Neutrophil (primary cell): ENCODE measurements around a stretch of chr16.

DNA sequence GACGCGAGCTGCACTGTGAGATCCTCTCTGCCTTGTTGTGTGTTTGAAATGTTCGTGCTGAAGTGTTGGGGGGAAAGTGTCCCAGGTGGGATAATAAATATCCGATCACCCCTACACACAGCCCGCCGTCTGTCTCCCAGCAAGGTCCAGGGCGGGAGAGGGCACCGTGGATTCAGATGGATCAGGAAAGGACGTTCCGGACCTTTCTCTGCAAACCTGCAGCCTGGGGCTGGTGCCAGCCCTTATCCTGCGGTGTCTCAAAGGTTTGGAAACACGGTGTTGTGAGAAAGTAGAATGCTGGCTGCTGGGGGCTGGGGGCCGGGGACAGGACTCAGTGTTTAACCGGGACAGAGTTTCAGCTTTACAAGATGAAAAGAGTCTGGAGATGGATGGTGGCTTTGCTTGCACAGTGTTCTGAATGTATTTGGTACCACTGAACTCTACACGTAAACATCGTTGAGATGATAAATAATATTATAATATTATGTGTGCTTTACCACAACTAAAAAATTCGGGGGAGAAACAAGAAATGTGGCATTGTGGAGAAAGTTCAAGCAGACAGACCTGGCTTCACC is 48.9 kb downstream of the COX4I1 start:
- PRO-cap, result no peak

DNA sequence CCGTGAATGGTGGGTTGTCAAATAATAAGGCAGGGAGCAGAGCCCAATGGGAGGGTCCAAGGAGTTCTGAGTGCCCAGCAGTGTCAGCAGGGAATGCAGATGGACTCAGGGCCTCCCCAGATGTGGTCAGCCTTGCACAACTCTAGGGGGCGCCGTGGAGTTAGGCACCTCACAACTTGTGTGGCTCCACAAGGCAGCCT is 18.0 kb downstream of the IRF8 start:
- PRO-cap, result no peak

GRCh38 chr16:85922874-85923317 is 23.9 kb downstream of the IRF8 start:
- PRO-cap, result no peak

GRCh38 chr16:85939995-85940811 is 41.2 kb downstream of the IRF8 start:
- PRO-cap, result no peak

DNA sequence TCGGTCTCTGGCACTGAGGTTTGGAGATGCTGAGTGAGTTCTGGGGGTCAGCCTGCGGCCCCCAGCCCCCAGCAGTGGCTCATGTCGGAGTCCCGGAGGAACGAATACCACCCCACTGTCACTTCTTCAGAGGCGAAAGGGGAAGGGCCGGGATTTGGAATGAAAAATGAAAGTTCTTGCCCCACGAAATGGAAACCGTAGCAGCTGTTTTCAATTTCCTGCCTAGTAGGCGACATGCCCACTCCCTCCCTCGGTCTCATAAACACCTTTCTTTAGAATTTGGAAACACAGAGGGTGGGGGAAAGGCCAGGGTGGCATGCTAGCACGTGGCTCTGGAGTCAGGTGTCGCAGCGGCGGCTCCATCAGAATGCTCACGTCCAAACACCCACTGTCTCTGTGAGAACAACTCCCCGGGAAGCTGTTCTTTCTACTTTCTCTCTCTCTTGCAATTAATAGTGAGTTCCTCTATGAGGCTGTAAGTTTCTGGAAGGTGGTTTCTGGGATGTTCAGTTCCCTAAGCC is 96.8 kb downstream of the IRF8 start:
- PRO-cap, result no peak

- PRO-cap, result no peak
These were observed 153.0 kb downstream of the IRF8 start for GRCh38 chr16:86051934-86052294.

DNA sequence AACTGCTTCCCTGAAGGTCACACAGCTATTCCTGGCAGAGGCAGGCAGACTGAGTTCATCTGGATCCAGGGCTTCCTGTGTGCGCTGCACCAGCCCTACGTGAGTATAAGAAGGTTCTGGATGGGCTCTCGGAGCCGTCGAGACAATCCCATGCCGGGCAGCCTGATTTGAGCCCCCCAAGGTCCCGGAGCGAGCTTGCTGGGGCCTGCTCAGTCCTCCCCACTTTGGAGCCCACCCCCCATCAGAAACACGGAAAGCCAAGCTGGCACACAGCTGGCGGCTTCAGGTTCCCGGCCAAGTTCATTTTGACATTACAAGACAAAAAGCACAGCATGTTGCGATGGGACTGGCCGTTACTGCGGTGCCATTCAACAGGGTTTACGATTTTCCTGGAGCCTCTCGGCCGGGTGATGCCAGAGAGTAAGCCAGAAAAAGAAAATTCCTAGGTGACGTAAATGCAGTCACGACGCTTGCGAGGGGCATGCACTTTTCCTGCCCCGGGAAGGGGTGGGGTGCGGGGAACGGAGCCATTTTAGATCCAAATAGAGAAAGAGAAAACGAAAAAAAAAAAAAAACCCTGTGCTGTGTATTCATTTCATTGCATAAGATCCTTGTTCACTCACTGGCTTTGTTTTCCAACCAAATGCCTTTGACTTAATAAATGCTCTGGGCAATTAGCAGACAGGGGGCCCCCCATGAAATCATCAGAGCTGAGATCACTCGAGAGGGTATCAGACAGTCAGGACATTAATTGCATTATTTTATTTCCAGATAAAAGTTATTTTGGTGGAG is 167.0 kb upstream of the FOXF1 start:
- PRO-cap, result no peak

DNA sequence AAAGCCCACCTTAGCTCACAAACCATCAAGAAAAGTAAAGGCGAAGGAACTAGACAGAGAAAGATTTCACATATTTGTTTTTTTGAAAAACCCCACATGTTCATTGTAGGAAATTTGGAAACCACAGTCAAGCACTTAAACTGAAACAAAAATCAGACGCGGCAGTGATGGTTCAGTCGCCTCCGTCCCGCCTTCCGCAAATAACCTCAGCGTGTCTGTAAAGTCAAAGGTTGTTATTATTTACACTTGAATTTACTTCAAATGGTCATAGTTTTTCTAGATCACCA is 144.5 kb upstream of the FOXF1 start:
- PRO-cap, result no peak

- PRO-cap, result no peak
These were observed 12.6 kb upstream of the FOXF1 start for GRCh38 chr16:86497623-86498256.

DNA sequence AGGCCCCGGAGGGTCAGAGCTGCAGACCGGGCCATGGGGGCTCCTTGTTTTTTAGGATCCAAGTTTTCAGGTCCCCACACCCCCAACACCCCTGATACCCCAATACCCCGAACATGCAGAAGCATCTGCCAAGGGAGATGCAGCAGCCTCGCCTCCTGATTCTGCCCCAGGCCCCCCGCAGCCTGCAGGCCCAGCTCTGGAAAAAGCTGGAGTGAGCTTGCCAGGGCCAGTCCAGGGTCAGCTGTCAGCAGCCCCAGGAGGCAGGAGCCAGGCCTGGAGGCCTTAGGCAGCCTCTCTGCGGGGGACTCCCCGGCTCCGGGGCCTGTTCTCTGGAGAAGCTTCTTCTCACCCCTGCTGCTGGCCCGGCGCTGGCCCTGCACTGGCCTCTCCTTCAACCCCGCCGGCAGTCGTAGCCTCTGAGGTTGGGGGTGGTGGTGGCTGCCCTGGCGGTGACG is 1.8 kb downstream of the FOXF1 start:
- PRO-cap, result no peak

DNA sequence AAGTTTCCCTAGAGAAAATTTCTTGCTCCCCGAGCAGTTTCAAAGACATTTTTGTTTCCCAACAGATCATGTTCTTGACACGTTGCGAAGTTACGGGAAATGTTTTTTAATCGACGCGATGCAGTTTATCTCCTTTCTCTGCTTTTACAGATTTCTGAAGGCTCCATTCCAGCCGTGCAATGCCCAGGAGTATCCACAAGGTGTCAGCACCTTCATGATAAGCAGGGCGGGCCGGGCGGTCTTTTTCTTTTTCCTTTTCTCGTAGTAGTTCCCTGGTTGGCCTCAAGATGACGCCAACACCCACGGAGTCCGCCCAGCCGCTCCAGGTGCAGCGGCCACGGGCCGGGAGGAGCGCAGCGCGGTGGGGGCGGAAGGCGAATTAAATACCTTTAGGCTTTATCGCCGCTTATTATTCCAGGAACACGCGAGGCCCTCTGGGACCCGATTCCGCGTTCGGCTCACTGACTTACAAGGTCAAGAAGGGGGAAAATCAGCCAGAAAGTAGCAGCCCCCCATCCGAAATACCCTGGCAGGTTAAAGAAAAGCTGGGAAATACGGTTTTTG is 2.8 kb upstream of the FOXC2 start:
- PRO-cap, result no peak

DNA sequence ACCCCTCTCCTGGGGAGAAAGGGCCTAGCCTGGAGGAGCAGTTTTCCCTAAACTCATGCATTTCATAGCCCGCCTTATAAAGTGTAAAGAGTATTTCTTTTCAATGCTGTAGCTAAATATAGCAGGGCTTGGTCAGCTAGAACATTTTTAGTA is 7.8 kb downstream of the FOXL1 start:
- PRO-cap, result no peak

GRCh38 chr16:86609250-86609685 is 30.9 kb downstream of the FOXL1 start:
- PRO-cap, result no peak

DNA sequence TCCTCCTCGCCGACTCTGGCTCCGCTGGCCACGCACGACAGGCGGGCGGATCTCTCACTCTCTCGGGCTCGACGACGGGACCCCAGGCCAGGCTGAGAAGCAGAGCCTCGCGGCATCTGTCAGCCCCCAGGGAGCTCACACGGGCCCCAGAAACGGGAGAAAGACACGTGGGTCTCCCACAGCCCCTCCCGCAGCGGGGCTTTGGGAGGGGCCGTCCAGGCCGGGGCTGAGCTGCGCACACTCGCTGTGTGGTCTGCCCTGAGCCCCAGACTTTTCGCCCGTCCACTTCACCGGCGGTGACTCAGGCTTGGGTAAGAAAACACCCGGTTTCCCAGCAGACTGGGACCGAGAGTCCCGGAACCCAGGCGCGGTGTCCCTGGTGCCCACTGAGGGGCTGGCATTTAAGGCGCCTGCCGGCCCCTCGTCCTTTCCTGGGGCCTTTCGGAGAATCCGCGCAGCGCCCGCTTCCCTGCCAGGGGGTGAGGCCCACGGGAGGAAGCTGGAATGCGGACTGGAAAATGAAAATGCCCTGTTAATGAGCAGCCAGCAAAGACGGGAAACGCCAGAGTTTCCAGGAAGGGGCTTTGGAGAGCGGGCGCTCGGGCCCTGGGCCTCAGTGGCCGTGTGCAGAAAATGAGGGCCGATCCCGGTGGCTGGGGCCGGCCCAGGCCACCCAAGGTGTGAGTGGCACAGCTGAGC is 100.4 kb downstream of the C16orf95 start:
- PRO-cap, result no peak

DNA sequence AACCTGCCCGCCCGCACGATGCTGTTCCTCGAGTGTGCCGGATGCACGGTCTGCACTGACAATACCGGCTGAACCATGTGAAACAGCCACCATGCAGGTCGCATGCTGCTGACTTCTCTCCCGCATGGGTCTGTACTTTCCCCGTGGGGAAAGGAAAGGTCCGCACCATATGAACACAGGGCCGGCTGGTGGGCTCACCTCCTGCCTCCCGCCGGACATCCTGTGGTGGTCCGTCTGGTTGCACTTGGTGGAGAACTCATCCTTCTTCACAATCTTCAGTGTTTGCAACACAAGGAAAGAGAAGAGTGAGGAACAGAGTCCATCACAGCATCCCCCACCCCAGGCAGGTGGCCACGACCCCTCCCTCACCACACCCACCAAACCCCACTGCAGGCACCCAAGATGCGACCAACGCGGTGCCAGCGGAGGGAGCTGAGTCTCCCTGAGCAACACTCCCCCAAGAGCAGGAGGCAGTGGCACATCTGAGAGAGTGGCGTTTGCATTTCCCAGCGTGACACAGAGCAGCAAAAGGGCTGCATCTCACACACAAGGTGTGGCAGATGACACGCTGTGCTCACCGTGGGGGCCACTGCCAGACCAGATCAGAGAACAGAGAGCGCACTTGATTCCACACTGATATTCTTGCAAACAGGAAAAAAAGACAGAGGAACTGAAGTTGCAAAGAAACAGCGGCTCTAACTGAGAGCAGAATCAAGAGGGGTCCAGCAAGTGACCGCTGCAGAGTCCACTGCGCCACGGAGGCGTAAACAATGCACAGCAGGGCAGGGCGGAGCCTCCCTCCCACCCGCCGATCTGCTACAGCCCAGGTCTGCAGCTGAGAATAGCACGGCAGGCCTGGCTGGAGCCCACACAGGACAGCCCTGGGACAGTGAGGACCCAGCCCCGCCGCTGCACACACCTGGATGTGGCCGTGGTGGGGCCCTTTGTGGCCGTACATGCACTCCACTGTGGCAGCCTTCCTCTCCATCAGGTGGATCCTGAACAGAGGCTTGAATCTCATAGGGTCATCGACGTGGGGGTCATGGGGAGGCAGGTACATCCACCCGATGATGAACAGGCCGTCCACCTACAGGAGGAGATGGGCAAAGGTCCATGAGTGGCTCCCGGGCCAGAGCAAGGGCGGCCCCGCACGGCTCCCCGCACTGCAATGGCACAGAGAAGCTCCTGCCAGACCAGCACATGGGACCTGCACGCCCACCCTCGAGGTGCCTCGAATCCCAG is 25.9 kb upstream of the C16orf95 start:
- PRO-cap, result no peak

DNA sequence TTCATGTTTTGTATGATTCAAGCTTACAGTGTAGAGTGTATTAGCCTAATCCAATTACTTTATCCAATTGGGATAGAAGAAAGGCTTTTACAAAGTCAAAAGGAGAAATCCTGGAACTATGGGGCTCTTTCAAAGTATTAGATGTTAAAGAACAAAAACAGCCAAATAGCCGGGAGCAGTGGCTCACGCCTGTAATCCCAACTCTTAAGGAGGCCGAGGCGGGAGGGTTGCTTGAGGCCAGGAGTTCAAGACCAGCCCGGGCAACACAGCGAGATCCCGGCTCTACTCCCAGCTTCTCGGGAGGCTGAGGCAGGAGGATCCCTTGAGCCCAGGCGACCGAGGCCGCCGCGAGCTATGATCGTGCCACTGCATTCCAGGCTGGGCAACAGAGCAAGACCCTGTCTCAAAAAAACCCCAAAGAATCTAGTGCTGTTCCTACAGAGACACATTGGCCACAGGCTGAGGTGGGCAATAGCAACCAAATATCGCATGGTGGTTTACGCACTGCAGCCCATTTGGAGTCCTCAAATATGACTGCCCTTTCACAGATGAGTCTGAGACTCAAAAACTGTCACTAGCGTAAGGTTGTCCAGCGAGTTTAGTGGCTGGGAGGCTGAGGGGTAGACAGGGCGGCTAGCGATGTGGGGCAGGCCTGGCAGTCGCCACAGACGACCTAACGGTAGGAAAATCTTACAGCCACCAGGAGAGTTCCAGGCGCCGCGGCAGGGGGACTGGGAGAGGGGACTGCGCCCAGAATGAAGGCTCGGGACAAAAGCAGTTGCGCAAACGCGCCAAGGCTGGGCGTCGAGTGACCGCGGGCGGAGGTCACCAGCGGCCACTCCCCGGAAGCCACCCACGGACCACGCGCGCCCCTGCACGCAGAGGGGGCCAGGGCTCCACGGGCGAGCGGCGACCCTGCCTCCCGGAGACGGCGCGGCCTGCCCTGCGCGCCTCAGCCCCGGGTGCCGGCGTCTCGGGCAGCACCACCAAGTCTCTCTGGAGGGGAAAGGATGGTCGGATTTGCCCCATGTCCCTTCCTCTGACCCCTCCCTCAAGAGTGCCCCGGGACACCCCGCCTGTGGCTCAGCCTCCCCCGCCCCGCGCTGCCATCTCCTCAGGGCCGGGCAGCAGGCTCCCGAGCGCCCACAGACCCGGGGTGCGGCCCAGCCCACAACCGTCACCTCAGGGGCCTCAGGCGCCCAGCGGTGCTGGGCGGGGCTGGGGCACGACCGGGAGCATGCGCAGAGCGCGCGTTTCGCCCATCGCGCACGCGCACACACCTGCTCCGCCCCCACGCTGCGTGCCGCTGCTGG is 778 bp upstream of the MAP1LC3B start:
- PRO-cap, result unidirectional peak, minus-strand start at position 733 of the sequence; unidirectional peak, minus-strand start at position 998 of the sequence; bidirectional peak, plus-strand start outside the sequence, minus-strand start at position 1,153 of the sequence

DNA sequence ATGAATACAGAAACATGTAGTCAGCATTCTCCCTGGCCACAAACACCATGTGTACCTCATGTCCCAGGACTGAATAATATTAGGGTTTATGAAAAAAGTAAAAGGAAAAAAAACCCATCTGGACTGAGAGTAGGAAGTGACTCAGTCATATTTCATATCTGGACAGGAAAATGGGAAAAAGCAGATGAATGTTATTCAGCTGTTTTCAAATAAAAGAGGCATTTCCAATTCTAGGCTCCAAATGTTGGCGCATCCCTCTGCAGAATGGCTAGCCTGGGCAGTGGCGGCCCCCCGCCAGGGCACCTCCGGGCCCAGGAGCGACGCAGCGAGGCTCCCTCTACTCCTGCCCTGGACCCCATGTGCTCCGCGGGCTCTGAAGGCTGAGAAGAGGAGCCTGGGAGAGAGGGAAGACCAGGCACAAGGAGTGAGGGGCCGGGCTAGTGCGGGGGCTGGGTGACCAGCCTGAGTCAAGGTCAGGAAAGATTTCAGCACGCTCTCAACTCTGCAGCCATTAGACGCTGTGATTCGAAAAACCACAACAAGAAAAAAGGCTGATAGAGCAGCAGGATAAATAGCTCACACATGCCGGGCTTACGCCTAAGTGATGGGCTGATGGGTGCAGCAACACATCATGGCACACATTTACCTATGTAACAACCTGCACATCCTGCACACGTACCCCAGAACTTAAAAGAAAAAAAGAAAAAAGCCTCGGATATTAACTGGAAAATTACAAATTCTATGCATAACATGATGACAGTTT is 44.1 kb downstream of the MAP1LC3B start:
- PRO-cap, result no peak

GRCh38 chr16:87456898-87457499 is 35.8 kb downstream of the ZCCHC14 start:
- PRO-cap, result no peak

GRCh38 chr16:87557067-87557690 is 45.1 kb upstream of the JPH3 start:
- PRO-cap, result no peak

DNA sequence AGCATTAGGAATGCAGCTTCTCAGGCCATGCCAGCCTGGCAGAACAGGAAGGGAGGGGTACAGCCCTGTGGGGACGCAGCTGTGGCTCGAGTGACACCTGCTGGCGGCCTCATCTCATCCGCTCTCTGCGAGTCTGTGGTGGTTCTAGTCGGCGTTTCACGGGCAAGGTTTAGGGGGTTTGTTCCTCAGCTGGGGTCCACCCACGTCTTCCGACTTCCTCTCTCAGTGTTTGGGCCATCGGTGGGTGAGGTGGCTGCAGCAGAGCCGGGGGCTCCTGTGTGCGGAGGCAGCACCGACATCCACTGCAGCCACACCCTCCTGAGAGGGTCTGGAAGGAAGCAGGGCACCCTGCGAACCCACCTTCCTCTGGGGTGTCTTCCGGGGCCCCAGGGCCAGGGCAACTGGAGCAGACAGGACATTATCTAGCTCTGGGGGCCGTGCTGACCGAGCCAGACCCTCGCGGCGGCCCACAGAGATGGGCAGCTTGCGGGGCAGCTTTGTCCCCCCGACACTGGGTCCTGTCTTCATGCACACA is 33.3 kb downstream of the JPH3 start:
- PRO-cap, result no peak